Measurements from ENCODE around the genes CDC37L1 and AK3.

DNA sequence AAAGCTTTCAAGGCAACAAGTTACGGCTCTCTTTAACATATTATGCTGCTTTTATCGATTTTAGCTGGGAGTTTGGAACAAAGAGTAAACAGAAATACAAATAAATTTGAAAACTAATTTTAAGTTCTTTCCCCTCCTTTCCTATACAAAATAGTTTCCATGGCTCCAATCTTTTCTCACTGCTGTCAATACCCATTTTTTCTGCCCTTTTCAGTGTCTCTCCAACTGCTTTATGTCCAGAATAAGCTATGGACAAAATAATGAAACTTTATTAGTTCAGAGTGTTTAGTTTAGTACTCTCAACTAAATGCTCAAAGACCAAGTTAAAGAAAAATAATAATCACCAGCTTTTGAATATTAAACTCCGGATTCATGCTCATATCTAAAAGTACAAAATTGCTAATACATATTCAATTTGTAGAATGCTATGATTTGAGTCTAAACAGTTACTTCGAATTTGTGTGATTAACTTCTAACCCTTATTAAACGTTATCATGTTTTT is 39.4 kb downstream of the RFX3 start:
- RAMPAGE, long total RNA, result no peak
- RRBS, result no CpG with 5 or more reads among the region's 5 CpGs

DNA sequence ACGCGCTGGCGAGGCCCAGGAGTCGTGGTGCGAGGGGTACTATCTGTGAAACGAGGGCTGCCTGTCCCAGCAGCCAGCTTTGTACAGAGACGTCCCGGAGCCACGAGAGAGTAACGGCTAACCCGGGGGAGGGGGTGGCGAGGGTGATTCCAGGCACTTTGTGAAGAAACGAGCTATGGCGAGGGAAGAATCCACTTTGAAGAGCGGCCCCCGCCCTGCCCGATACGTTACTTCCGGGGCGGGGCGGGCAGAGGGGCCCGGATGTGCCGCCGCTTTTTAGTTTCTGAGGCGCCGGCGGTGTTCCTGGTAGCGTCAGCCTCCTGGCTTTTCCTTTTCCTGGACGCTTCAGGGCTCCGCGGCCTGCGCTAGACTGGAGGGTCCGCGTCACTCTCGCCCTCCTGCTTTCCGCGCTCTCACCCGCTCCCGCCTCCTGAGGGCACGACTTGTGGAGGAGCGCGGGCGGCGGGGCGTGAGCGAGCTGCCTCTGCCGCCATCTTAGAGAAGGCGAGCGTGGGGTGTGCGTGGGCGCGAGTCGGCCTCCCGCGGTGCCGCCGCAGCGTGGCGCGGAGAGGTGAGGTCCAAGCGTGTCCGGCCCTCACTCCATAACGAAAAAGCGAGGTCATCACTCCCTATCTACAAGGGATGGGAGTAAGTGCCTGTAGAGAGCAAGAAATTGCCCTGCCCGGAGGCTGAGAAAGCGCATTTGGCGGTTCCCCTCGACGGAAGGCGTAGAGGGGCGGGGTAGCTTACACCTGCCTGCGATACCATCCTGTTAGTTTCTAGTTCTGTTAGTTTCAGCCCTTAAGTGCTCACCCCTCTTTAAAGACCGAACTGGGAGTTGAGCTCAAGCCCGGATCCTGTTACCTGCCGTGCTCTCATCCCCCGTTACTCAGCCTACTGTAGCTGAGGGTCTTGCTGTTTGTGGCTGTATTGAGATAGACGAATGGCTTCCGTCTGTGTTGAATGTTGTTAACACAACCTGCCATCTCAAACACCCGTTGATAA is 708 bp upstream of the RFX3 start:
- RAMPAGE, long total RNA, result no peak
- RRBS, result 0% methylated on average over 6 of the region's 79 CpGs

GRCh38 chr9:4066367-4066702 is 233.5 kb downstream of the GLIS3 start:
- RAMPAGE, long total RNA, result no peak
- RRBS, result no CpG with 5 or more reads among the region's 2 CpGs

GRCh38 chr9:4293242-4294163 is 6.4 kb downstream of the GLIS3 start:
- RAMPAGE, long total RNA, result no peak
- RRBS, result no CpG with 5 or more reads among the region's 7 CpGs

DNA sequence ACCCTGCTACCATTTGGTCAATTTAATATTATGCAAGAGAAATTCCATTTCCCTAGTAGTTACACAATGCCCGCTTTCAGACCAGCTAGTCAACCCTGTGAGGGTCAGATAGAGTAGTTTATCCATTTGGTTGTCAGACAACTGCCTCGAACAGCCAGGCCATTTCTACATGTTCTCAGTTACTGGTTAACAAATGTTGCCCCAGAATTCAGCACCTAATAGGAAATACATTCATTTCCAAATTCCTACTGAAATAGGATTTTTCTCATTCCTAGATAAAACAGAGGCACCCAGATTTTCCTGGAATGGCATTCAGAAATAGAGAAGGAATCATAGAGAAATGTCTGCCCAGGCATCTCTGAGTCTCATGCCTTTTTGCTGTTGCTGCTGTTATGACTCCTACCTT is 6.5 kb upstream of the GLIS3 start:
- RAMPAGE, long total RNA, result no peak
- RRBS, result no CpG with 5 or more reads among the region's 2 CpGs

- RAMPAGE, long total RNA, result no peak
- RRBS, result no CpG with 5 or more reads among the region's 1 CpG
These were observed 63.8 kb downstream of the SLC1A1 start for GRCh38 chr9:4554089-4554488.

- RAMPAGE, long total RNA, result no peak
- RRBS, result no CpG with 5 or more reads among the region's 3 CpGs
These were observed 65.5 kb upstream of the PLPP6 start for GRCh38 chr9:4596535-4597007.

DNA sequence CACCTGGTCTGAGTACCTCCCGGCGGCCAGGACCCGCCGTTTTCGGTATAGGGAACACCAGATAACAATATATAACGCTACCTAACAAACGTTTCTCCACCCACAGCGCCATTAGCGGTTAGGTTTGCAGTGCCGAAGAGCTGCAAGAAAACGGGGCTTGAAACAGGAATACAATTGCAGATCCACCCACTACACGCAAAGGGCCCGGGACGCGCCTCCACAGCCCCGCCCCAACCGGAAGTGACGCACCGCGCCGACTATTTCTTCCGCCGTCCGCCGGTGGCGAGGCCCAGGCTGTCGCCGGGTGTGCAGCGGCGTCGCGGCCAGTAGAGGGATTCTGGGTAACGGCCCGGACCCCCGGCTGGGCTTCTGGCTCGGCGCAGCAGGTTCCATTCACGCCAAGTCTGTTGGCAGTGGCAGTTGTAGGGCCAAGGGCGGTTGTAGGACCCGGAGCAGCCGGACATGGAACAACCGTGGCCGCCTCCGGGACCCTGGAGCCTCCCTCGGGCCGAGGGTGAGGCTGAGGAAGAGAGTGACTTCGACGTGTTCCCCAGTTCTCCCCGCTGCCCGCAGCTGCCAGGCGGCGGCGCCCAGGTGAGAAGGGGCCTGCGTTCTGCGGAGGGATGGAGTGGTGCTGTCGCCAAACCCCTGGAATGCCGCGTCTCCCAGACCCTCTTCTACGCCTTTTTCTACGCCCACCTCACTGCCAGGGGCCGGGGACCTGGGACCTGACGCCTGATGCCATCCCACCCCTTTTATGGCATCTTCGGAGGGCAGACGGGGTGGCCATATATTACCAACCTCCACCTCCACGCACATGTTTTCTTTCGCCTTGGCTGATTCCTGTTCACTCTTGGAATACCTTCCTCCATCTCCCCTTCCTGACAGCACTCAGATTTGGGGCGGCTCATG is at the start of gene CDC37L1:
Gene CDC37L1 (plus strand): TSS at position 264 of the 912 bp plus-strand sequence.
- RAMPAGE, long total RNA, result start-site peak on the plus strand centred at position 338 of the sequence, 118 bp wide, 451 and 91 reads in 2 replicates
- RRBS, result under 1% methylated on average over 18 of the region's 67 CpGs

GRCh38 chr9:4740386-4741510 is at the start of gene AK3:
AK3 (minus strand) TSS chr9:4741202.
- RAMPAGE, long total RNA, result no peak
- RRBS, result 1% methylated on average over 49 of the region's 105 CpGs

DNA sequence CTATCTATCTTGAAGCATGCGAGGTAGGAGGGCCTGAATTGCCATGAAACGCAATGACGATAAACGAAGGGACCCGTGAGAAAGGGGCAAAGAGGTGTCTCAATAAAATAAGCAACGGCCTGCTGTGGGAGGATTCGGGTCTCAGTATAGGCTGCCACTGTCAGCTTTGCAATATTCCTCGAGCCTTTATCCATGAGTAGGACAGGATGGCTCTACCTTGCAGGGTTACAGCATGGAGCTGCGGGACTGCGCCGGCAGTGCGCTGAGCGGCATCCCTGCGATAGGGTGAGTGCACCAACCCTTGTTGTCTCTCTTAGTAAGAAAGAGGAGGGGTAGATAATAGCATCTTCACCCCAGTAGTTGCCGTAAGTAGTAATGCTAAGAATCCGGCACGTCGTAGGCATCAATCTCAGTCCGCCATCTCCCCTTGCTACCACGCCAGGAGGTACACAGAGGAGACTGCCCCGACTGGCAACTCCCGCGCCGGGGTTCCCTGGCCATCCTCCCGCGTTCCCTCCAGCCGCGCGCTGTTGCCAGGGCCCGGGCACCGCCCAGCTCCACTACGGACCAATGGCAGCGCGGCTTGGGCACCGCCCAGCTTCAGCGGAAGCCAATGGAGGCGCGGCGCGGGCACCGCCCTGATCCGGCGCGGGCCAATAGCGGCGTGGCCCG is 438 bp upstream of the RCL1 start:
- RAMPAGE, long total RNA, result no peak
- RRBS, result under 1% methylated on average over 27 of the region's 47 CpGs

GRCh38 chr9:4837255-4838081 is 44.7 kb downstream of the RCL1 start:
- RAMPAGE, long total RNA, result no peak
- RRBS, result no CpG with 5 or more reads among the region's 6 CpGs

GRCh38 chr9:5111907-5112561 is 73.4 kb downstream of the INSL6 start:
- RAMPAGE, long total RNA, result no peak
- RRBS, result no CpG with 5 or more reads among the region's 37 CpGs

- RAMPAGE, long total RNA, result no peak
- RRBS, result no CpG with 5 or more reads among the region's 12 CpGs
These were observed 1.1 kb upstream of the PLGRKT start for GRCh38 chr9:5438754-5439309.

- RAMPAGE, long total RNA, result no peak
- RRBS, result no CpG with 5 or more reads among the region's 9 CpGs
These were observed 11.7 kb upstream of the ERMP1 start for GRCh38 chr9:5844544-5845120.

DNA sequence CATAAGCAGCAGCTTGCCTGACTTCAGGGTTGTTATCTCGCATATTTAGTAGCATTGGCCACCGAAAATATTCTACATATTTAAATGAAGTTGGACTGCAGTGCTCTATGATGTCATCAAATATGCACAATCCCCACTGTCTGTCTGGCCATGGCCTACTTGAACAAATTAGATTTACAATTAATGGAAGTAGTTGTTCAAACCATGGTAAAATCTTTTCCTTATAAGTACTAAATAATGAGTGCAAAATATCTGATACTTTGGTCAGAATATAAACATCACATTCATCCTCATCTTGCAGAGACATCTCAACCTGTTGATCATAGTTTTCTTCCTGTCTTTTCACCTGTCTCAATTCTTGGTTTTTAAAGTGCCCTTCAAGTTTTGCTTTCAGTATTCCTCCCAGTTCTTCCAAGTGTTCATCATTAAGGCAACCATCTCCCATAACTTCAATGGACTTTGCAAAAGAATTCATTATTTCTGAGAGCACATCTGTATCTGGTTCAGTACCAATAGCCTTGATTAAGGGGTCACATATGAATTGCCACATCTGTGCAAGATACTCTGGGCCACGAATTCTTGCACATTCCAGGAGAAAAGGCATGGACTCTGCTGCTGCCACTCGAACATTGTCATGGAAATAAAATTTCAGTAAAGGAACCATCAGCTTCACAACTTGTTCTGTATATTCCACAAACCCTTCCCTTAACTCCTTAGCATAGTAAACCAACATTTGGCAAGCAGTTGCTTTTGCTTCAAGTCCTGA is 2.4 kb downstream of the RANBP6 start:
- RAMPAGE, long total RNA, result no peak
- RRBS, result no CpG with 5 or more reads among the region's 4 CpGs

GRCh38 chr9:6412267-6412870 is 630 bp upstream of the UHRF2 start:
- RAMPAGE, long total RNA, result no peak
- RRBS, result 41% methylated on average over 5 of the region's 50 CpGs

DNA sequence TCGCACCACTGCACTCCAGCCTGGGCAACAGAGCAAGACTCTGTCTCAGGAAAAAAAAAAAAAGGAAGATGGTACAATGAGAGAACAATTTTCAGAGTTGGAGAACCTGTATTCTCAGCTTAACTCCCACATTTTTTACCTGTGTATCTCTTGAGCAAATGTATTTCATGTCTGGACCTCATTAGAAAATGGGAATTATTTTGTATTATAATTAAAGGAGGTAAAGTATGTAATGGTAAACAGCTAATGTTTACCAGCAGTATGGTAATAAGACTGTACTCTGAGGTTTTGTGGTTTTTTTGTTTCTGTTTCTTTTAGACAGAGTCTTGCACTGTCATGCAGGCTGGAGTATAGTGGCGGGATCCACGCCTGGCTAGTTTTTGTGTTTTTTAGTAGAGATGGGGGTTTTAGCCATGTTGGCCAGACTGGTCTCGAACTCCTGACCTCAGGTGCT is 16.1 kb downstream of the UHRF2 start:
- RAMPAGE, long total RNA, result no peak
- RRBS, result no CpG with 5 or more reads among the region's 4 CpGs

GRCh38 chr9:6481389-6482128 is 68.6 kb downstream of the UHRF2 start:
- RAMPAGE, long total RNA, result no peak
- RRBS, result no CpG with 5 or more reads among the region's 7 CpGs

DNA sequence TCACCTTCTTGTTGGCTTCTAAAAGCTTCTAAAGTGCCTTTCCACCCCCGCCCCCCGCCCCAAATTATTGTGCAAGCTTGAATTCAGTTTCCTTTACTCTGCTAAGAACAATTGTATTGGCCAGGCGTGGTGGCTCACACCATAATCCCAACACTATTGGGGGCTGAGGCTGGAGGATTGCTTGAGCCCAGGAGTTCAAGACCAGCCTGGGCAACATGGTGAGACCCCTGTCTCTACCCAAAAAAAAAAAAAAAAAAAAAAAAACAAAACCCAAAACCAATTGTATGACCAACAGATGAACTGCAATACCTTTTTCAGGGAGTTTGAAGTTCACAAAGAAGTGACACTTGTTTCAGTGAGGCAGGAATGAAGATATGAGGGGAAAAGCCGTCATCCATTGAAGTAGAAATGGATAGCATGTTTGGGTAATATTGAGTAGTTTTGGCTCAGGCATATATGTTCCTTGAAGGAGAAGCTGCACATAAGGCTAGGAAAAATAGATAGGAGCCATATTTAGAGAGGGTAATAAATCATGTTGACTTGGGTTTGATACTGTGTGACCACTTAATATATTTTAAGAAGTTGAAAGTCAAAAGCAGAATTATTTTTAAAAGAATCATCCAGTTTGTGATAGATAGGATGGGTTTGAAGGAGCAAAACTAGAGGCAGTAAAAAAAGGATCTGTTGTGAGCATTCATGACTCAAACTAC is 72.7 kb downstream of the UHRF2 start:
- RAMPAGE, long total RNA, result no peak
- RRBS, result no CpG with 5 or more reads among the region's 4 CpGs

GRCh38 chr9:6562857-6563487 is 82.6 kb downstream of the GLDC start:
- RAMPAGE, long total RNA, result no peak
- RRBS, result no CpG with 5 or more reads among the region's 8 CpGs